Mesenchymal stem cell of Wharton's jelly (primary cell): ENCODE results near the gene SLC24A1.

- CAGE, long polyA plus RNA = no peak
Observed at GRCh38 chr15:65550673-65551007, 20.4 kb downstream of the HACD3 start.

DNA sequence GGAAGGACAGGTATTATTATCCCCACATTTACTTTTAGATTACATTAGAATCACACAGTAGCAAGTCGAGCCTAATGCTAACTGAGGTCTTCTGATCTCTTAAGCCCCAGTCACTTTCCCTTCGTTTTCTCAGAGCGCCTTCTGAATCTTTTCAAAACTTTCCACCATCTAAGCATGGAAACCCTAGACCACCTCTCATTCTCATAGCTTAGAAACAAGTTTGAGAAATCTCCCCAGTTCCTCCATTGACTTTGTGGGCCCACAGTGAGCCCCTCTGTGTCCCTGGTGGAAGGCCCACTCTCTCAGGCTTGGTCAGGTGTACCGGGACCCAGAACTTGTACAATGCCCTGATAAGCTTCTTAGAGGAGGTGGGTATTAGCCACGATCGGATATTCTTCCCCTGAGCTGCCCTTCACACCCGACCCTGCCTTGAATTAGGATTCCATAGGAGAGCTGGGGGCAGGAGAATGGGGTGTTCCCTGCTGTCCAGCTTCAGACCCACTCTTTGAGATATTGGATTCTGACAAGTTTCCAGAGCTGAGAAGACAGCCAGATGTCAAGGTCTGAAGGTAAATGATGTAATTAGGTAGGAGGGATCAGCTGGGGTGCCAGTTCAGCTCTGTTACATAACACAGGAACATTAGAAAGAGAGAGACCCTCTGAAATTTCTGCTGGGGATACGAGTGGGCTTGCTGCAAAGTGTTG lies at the start of gene SLC24A1:
Gene SLC24A1 (plus strand): TSS at position 415 of the 705 bp plus-strand sequence.
- CAGE, long polyA plus RNA = no peak

DNA sequence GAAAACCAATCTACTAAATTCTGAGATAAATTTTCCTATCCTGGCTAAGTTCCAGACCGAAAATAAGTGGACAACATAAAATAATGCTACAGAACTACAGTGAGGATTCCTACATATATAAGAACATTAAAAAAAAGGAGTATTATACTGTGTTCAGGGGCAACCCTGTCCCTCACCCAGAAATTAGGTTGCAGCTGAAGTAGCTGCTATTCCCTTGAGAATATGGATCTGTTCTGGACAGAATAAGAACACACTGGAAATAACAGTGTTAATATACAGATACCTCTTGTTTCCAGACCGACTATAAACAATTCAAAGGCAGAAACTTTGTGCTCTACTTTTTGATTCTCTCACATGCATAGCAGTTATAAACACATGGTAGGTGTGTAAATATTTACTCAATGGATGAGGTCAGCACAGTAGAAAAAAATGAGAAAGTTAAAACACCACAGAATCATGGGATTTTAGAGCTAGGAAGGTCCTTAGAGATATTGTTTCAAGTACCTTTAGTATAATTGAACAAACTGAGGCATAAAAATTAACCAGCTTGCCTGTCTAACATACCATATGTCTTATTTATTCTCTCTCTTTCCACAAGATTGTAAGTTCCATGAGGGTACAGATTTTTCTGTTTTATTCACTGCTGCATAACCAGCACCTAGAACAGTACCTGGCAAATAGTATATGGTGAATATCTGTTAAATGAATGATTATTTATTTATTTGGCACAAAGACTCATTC lies 25.2 kb downstream of the DENND4A start:
- CAGE, long polyA plus RNA = no peak

DNA sequence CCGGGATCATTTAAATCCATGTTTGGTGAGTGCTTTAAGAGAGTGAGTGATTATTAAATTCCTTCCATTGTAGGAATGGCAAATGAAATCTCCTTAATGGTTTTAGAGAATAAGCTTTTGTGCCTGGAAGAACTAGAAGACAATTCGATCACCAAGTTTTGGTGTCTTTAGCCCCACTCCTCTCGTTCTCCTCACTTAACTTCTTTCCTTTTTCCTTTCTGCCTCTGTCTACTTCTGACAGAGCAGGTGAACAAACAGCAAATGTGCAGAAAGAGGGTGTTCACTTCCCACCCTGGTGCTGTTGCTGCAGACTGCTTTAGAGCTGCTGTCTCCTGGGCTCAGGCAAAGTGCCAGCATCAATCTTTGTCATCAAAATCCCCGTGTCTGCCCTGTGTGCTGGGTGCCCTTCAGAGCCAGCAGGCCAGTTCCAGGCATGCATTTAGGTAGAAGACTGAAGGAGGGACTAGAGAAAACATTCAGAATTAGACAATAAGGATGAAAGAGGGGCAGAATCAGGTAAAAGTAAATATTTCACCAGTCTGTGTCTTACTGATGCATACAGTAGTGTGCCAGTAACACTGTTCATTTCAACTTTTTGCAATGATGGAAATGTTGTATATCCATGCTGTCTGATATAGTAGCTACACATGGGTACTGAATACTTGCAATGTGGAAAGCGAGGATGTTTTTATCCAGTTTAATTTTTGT lies 35.4 kb upstream of the RAB11A start:
- CAGE, long polyA plus RNA = no peak

DNA sequence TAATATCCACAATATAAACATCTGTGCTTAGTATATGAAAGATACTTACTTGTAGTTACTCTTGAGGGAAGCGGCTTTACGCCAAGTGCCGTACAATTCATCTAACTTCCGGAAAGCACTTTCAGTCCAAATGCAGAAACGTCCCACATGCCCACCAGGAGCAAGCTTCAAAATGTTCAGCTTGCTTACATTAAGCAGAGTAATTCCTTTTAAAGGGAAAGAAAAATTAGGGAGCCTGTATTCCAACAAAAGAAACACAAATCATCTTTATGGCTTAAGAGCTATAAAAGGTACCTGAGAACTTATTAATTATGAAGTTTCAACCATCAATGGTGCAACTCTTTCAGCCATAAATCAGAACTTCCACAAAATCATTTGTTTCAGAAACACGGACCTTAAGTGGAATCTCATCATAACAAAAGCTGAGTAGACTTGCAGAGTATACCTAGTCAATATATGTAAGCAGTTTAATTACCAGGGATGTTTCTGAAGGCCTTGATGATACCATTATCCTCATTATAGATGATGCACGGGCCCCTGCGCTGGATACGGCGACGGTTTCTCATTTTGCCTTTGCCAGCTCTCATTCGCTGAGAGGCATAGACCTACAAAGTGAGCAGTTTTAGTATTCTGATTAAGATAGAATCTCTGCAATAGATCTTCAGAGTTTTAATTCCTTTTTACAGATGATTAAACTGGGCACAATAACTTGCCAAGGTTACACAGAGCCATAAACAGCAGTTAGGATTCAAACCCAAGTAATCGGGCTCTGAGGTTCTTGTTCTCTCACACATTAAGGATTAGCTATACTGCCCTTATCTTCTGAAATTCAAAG lies 3.5 kb downstream of the RPL4 start:
- CAGE, long polyA plus RNA = no peak

GRCh38 chr15:66580572-66581274 lies 14.9 kb upstream of the LCTL start:
- CAGE, long polyA plus RNA = no peak

DNA sequence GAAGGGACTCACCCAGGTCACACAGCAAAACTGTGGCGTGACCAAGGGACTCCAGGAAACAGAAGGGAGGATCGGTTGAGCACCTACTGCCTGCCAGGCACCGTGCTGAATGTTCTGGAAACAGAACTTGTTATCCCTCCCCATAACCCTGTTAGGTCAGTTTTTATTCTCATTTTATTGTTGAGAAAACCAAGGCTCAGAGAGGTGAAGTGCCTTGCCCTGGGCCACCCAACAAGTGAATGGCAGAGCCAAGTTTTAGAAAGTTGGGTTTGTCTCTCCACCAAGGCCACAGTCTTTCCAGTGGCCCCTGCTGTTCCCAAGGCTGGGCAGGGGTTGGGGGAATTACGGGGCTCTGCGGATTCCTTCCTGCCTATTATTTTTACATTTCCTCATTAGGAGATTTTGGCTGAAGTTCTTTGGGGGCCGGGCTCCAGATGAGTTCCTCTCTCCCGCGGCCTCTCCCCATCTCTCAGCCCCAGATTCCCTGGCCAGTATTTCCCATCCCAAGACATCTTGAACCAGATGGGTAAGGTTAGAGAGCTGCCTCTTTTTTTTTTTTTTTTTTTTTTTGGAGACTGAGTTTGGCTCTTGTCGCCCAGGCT lies 44.1 kb upstream of the SMAD6 start:
- CAGE, long polyA plus RNA = no peak

DNA sequence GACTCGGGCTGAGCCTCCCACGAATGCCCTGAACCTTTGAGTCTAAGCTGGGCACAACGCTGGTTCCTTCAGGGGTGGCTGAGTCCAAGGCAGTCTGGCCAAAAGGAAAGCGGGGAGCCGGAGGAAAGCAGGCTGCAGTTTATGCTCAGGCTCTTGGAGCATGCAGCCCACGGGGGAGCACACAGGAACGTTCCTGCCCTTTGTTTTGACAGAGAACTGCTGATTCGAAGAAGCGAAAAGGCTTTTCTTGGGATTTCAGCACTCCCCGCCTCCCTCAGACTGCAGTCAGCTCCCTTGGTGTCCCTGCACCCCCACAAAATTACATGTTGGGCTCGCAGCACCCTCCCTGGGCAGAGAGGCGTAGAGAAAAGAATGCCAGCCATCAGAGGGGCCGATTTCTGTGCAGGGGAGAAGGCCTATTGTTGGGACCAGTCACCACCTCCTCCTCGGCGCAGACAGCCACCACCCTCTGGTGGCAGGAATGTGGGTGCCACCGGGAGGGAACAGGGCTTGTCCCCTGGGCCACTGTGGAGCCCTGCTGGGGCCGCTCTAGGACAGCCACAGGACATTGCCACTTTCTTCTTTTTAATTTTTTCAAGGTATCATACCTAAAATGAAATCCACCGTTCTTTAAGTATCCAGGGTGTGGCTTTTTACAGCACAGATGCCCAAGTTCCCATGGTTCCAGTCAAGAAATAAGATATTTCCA lies 72.2 kb downstream of the SMAD6 start:
- CAGE, long polyA plus RNA = no peak

- CAGE, long polyA plus RNA = no peak
Observed at GRCh38 chr15:66780800-66781930, 79.1 kb downstream of the SMAD6 start.

GRCh38 chr15:66865939-66866723 lies 164.1 kb downstream of the SMAD6 start:
- CAGE, long polyA plus RNA = no peak

- CAGE, long polyA plus RNA = no peak
Observed at GRCh38 chr15:66877729-66878477, 175.9 kb downstream of the SMAD6 start.

- CAGE, long polyA plus RNA = no peak
Observed at GRCh38 chr15:67024129-67024897, 41.1 kb upstream of the SMAD3 start.

GRCh38 chr15:67063618-67064705 lies 1.4 kb upstream of the SMAD3 start:
- CAGE, long polyA plus RNA = no peak

- CAGE, long polyA plus RNA = no peak
Observed at GRCh38 chr15:67076224-67077052, 11.0 kb downstream of the SMAD3 start.

DNA sequence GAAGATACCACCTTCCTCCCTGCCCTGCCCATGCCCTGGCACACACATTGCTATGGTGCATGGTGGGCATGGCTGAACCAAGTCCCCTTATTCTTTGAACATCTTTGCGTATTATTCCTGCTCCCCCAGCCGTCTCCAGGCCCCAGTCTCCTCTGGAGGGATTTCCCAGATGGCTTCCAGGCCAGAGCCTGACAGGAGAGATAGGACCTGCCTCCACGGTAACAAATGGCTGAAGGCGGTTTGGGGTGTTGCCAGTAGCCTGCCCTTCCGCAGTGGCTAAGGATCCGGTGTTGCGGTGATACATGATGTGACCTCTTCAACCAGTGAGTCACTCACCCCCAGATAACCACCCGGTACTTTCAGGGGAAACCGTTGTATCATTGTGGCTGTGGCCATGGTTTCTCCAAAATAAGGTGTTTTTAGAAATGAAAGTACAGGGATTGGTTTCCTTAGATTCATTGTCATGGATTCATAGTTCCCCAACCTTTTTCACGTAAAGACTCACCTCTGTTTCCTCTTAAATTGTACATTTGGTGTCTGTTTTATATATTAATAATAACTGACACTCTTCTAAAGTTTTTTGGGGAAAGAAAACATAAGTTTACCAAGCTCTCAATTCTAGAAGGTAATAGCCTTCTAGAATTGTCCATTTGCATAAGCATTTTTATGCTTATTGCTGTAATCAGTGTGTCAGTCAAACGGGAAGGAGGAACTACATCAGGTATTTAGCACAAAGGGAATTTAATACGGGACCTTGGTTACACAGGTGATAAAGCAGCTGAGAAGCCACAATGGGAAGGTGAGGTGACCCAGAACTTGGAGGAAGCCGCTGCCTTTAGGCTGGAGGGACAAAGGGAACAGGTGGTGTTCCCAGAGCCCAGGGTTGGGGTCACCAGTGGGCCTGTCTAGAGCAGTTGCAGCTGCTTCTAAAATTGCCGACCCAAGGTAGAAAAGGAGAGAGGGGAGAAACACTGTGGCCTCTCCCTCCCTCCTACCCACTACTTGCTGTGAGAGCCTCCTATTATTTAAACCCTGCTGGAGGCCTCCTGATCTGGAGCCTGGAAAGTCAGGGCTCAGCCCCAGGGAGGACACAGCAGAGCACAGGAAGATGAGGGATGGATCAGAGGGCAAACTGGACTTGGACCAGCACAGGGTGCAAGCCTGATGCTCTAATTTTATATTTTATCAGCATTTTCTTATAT lies 26.1 kb downstream of the SMAD3 start:
- CAGE, long polyA plus RNA = no peak

DNA sequence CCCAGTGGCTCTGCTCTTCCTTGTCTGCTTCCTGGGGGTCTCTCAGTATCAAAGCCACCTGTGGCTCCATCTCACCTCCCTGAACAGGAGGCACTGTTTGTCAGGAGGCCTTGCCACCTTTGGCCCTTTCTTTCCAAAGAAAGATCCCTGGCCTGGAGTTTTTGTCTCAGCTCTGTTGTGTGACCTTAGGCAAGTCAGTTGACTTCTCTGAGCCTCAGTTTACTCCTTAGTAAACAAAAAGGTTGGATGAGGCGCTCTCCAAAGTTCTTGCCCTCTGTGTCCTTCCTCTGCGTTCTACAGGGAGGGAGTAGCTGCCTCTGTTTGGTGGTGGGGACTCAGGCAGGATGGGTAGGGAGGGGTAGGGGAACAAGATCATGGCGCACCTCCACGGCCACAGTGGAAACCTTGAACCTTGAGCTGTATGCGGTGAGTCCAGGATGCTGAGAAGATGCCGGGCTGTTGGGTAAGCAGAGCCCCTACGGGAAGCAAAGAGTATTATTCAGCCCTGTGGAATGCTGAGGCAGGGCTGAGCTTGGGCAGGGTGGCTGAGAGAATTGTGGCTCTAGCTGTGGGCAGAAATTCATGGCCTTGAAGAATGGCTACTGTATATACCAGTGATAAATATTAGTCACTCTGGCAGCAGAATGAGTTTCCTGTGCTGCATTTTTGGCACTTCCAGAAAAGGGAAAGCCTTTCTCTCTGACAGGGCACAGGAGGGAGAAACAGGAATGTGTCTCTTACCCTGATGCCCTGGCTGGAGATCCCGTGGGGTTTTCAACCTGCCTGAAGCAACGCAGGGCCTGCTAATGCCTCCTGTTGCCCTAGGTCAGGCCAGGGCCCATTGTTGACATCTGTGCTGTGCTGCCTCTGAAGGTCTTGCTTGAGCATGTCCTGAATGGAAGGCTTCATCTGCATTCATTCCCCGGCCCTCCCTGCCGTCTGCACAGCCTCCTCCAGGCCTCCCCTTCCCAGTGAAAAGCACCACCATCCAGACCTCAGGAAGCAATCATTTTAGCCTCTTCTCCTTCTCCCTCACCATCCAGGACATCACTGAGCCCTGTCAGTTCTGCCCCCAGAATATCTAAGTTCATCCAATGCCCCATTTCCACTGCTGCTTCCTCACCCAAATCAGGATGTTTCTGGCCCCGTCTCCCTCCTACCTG lies 40.0 kb downstream of the SMAD3 start:
- CAGE, long polyA plus RNA = no peak

GRCh38 chr15:67145960-67146707 lies 80.7 kb downstream of the SMAD3 start:
- CAGE, long polyA plus RNA = no peak

DNA sequence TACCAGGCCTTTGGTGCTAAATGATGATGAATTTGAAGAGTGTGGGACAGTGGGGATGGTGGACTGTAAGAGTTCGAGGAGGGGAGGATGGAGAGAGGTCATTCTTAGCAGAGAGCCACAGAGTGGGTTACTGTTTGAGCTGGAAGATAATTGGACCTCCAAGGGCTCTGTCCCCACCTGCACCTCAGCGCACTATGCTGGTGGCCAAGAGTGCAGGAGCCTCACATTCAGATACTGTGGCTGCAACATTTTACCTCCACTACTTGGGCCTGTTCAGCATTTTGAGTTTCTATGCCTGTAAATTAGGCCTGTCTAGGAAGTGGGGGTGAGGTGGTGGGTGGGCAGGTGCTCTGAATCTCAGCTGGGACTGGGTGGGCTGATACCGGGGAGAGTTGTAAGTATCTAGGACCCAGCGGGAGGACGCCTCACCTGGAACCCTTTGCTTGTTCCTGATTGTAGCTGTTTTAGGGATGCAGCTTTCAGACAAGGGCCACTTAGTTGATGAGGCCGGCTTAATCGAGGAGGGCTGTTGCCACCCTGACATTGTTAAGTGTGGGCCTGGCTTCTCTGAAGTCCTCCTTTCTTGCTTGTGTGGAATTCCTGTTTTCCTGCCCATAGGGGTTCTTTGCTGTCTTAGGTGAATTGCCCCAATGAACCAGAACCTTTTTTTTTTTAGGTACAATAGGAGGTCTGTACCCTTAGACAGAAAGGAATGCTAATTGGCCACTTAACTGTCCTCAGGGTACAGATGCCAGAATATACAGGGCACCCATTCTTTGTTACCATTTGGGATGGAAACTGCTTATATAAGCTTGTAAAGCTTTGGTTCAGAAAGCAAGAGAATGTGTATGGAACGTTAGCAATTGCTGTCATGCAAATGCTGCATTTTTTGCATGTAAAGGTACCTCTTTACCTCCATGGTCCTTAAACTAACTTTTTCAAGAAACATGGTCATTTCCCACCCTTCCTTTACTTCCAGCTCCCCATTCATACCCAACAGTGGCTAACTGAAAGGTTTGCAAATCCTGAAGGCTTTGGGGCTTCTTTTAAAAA lies 83.9 kb downstream of the SMAD3 start:
- CAGE, long polyA plus RNA = no peak

GRCh38 chr15:67165901-67166256 lies 88.6 kb downstream of the AAGAB start:
- CAGE, long polyA plus RNA = no peak

- CAGE, long polyA plus RNA = no peak
Observed at GRCh38 chr15:67179273-67180594, 74.7 kb downstream of the AAGAB start.